ENCODE measurements around the genes EFEMP1, FANCL and PAPOLG.

GRCh38 chr2:55000360-55000791 is 49.9 kb downstream of the RTN4 start:
- CAGE, long polyA plus RNA, result no peak
- RRBS, result no CpG with 5 or more reads among the region's 3 CpGs

- CAGE, long polyA plus RNA, result no peak
- RRBS, result no CpG with 5 or more reads among the region's 4 CpGs
Measured at GRCh38 chr2:55102142-55102751, 52.0 kb upstream of the RTN4 start.

GRCh38 chr2:55136166-55136600 is 85.9 kb upstream of the RTN4 start:
- CAGE, long polyA plus RNA, result no peak
- RRBS, result no CpG with 5 or more reads among the region's 6 CpGs

- CAGE, long polyA plus RNA, result no peak
- RRBS, result no CpG with 5 or more reads among the region's 11 CpGs
Measured at GRCh38 chr2:55152458-55153224, 79.5 kb downstream of the CLHC1 start.

- CAGE, long polyA plus RNA, result no peak
- RRBS, result no CpG with 5 or more reads among the region's 3 CpGs
Measured at GRCh38 chr2:55159263-55159676, 72.8 kb downstream of the CLHC1 start.

DNA sequence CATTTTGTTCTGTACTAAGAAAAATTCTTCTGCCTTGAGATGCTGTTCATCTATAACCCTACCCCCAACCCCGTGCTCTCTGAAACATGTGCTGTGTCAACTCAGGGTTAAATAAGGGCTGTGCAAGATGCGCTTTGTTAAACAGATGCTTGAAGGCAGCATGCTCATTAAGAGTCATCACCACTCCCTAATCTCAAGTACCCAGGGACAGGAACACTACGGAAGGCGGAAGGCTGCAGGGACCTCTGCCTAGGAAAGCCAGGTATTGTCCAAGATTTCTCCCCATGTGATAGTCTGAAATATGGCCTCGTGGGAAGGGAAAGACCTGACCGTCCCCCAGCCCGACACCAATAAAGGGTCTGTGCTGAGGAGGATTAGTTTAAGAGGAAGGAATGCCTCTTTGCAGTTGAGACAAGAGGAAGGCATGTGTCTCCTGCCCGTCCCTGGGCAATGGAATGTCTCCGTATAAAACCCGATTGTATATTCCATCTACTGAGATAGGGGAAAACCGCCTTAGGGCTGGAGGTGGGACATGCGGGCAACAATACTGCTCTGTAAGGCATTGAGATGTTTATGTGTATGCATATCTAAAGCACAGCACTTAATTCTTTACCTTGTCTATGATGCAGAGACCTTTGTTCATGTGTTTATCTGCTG is 10.4 kb upstream of the MTIF2 start:
- CAGE, long polyA plus RNA, result no peak
- RRBS, result no CpG with 5 or more reads among the region's 12 CpGs

- CAGE, long polyA plus RNA, result no peak
- RRBS, result no CpG with 5 or more reads among the region's 5 CpGs
Measured at GRCh38 chr2:55420957-55421234, 1.2 kb upstream of the CCDC88A start.

GRCh38 chr2:55923625-55924228 is at the start of gene EFEMP1:
Gene EFEMP1 (minus strand): TSS chr2:55923782.
- CAGE, long polyA plus RNA, result no peak
- RRBS, result 2% methylated on average over 6 of the region's 47 CpGs

GRCh38 chr2:55948663-55949030 is 25.1 kb upstream of the EFEMP1 start:
- CAGE, long polyA plus RNA, result no peak

- CAGE, long polyA plus RNA, result no peak
- RRBS, result no CpG with 5 or more reads among the region's 8 CpGs
Measured at GRCh38 chr2:55989335-55990178, 66.0 kb upstream of the EFEMP1 start.

DNA sequence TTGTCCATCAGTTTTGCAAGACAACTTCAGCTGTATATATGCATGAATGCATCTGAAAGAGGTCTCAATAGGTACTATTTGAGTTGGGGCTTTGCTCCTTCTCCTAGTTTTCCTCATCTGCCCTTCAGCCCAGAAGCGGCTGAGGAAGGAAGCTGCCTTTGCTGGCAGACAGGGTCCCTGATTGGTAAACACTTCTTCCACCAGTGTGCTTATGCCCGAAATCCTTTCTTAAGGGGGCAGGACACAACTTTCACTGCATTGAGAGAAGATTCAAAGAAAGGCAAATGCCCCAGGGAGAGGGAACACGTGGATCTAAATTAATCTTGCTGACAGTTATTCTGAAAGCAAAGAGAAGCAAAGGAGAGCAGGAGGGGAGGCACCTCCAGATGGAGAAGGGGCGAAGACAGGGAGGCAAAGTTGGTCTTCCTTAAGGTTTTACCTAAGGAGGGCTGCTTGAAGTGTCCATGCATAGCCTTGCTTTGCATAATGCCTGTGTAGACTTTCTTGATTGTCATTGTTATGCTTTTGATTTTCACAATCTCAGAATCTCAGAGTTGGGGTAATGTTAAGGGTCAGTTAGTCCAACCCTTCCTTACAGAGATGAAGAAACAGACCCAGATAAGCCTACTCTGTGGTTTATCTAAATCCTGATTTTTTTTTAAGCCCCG is 92.2 kb upstream of the EFEMP1 start:
- CAGE, long polyA plus RNA, result no peak
- RRBS, result no CpG with 5 or more reads among the region's 5 CpGs

GRCh38 chr2:56117699-56118298 is 66.0 kb upstream of the CCDC85A start:
- CAGE, long polyA plus RNA, result no peak
- RRBS, result no CpG with 5 or more reads among the region's 5 CpGs

- CAGE, long polyA plus RNA, result no peak
- RRBS, result 2% methylated on average over 7 of the region's 60 CpGs
Measured at GRCh38 chr2:58240552-58241601, at the start of gene FANCL. Gene FANCL (minus strand): TSS chr2:58241325.

DNA sequence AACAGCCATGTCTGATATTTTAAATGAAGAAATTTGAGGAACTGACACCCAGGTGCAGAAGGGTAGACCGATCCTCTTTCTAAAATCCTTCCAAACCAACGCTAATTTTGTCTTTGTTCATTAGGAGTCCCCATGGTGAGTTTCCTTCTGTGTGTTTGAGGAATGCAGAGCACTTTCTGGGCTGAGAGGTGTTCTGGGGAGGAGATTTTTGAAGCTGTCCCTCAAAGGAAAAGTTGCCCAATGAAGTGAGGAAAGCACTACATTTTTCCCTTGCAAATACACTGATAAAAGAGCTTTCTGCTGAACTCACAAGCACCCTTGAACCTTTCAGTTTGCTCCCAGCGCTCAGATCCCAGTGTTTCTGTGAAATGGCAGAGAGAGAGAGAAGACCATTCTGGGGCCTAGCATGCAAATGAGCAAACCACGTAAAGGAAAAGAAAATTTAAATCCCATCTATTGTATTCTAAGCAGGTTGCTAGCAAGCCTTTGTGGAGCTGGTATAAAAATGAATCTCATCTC is 299.6 kb upstream of the FANCL start:
- CAGE, long polyA plus RNA, result no peak
- RRBS, result no CpG with 5 or more reads among the region's 4 CpGs

DNA sequence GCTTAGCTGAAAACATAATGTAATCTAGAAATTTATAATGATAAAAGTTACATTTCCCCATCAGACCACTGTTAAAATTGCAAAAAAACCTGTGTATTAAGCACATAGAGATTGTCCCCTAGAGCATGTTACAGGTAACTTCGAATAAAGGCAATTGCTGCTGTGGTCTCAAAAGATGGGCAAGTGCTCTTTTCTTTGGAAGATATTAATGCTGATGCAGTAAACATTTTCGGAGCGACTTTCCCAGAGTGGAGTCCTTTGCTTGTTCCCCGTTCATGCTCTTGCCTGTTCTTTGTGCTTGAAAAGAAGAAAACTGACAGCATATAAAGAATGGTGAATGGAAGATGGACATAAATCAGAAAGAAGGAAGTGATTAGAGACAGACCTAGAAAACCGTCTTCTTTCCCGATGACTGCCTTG is 740.0 kb upstream of the FANCL start:
- CAGE, long polyA plus RNA, result no peak
- RRBS, result no CpG with 5 or more reads among the region's 6 CpGs

DNA sequence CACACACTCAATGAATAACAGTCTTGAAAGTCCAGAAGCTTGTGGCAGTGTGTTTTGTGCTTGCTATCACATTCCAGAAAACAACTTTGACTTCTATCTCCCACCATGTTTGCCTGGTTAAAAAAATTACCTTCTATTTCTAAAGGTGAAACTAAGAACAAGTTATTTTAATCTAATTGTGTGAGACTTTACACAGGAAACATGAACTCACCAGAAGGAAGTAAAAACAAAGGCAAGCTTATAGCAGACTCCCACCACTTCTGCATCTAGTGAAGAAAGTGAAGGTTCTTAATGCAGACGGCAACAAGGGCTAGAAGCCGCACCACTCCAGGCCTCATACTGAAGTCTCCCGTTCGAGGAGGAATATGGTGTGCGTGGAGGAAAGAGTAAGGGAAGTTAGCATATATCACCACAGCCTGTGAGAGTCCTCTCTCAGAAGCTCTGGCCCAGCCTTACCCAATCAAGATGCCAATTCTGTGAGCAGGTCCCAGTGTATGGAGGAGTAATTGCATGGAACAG is 958.8 kb downstream of the BCL11A start:
- CAGE, long polyA plus RNA, result no peak
- RRBS, result no CpG with 5 or more reads among the region's 5 CpGs

- CAGE, long polyA plus RNA, result no peak
- RRBS, result no CpG with 5 or more reads among the region's 4 CpGs
Measured at GRCh38 chr2:60053670-60053989, 499.8 kb downstream of the BCL11A start.

GRCh38 chr2:60351621-60352322 is 201.7 kb downstream of the BCL11A start:
- CAGE, long polyA plus RNA, result no peak
- RRBS, result no CpG with 5 or more reads among the region's 12 CpGs

- CAGE, long polyA plus RNA, result no peak
- RRBS, result no CpG with 5 or more reads among the region's 16 CpGs
Measured at GRCh38 chr2:60529711-60530587, 23.5 kb downstream of the BCL11A start.

GRCh38 chr2:60755948-60757267 is at the start of gene PAPOLG:
Gene PAPOLG (plus strand): TSS chr2:60756268.
- CAGE, long polyA plus RNA, result no peak
- RRBS, result 2% methylated on average over 16 of the region's 69 CpGs

All from mammary epithelial cell (primary cell).